Temporal lobe (tissue), 2 donors: ENCODE measurements around a stretch of chr2.

GRCh38 chr2:33134096-33135210 is 187.7 kb downstream of the LTBP1 start:
- RAMPAGE, long total RNA: no peak

DNA sequence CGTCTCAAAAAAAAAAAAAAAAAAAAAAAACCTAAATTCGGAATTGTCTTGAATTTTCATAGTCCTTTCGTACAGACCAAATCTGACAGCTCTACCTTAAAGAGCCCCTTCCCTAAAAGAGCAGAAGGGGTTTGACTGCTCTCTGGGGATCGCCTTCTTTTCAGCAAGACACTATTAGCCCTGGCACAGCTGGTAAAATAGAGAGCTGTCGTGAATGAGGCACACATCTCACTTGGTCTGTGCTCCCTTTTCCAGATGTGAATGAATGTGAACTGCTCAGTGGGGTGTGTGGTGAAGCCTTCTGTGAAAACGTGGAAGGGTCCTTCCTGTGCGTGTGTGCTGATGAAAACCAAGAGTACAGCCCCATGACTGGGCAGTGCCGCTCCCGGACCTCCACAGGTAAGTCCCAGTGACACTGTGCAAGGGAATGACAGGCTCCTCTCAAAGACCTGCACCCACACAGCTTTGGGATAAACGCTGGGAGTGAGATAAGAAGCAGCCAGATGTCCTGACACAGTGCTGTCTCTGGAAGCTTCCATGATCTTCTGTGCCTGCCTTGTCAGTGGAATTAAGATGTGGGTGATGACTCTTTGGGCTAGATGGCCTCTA is 129.2 kb upstream of the RASGRP3 start:
- RAMPAGE, long total RNA: no peak

- RAMPAGE, long total RNA: no peak
Measured at GRCh38 chr2:33437123-33437962, 39.1 kb upstream of the RASGRP3 start.

GRCh38 chr2:33439085-33440037 is 37.1 kb upstream of the RASGRP3 start:
- RAMPAGE, long total RNA: no peak

GRCh38 chr2:33444874-33445517 is 31.5 kb upstream of the RASGRP3 start:
- RAMPAGE, long total RNA: no peak

GRCh38 chr2:33530182-33531284 is 54.1 kb downstream of the RASGRP3 start:
- RAMPAGE, long total RNA: no peak

DNA sequence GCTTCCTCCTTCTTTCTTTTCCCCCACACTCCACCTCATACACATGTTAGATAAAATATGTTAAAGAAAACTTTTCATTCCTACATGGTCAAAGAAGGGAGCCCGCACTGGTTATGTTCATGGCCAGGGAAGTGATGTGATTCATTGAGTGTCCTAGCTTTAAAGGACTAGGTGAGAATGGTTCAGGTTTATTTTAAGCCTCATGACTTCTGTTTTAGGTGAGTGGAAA is 56.5 kb downstream of the RASGRP3 start:
- RAMPAGE, long total RNA: no peak

DNA sequence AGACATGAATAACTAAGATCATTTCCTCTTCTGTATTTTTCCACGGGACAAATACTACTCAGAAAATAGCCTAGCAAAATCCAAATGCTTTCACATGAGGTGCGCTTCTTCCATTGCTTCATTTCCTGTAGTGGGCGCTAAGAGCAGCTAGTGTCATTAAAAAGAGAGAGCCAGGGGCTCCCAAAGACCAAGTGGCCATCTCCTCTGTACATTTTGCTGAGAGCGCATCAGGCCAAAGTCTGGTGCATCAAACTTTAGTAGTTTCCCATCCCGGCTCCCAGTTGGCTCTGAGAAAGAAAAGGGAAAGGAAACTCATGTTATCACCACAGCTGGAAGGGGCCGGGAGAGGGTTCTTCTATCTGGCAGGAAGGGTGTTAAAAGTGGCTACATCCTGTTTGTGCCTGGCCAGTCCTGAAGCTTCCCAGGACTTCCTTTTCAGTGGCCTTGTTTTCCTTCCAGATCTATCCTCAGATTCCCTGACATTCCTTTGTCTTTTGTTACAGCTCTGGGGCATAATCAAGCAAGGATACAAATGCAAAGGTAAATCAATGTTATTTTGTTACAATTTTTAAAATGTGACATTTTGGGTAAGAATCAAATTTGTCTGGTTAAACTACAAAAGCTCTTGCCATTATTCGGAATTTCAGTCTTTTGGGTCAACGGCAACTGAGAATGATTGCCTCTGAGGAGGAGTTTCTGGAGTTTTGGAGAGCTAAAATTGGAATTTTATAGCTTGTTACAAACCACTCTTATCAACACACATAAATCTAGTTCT is 43.9 kb downstream of the FAM98A start:
- RAMPAGE, long total RNA: no peak

DNA sequence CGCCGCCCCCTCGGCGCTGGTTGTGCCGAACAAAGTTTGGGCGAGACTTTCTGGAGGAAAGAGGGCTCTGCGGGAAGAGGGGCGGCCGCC is 930 bp downstream of the CRIM1 start:
- RAMPAGE, long total RNA: no peak

DNA sequence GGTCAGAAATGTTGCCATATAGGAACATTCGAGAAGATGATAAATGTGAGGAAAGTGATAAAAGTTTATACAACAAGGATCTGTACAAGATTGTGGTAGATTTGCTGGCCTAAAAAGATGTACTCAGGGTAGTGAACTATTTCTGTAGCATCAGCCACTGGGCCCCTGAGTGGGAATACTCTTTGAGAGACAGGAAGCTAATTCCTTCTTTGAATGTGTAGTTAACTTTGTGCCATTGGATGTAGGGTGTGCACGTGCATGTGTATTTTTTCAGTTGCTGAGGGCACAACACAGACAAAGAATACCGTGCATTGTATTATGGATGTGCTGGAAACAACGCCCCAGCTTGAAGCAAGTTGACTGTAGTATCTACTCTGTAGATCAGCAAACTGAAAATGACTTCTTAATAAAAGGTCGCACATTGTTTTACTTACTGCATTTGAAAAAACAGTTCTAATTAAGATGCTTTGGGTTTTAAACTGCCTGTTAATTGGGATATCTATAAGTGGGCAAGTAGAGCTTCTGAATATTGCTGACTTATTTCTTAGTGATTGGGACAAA is 14.1 kb downstream of the CRIM1 start:
- RAMPAGE, long total RNA: no peak

GRCh38 chr2:36372952-36373532 is 17.5 kb downstream of the CRIM1 start:
- RAMPAGE, long total RNA: no peak

DNA sequence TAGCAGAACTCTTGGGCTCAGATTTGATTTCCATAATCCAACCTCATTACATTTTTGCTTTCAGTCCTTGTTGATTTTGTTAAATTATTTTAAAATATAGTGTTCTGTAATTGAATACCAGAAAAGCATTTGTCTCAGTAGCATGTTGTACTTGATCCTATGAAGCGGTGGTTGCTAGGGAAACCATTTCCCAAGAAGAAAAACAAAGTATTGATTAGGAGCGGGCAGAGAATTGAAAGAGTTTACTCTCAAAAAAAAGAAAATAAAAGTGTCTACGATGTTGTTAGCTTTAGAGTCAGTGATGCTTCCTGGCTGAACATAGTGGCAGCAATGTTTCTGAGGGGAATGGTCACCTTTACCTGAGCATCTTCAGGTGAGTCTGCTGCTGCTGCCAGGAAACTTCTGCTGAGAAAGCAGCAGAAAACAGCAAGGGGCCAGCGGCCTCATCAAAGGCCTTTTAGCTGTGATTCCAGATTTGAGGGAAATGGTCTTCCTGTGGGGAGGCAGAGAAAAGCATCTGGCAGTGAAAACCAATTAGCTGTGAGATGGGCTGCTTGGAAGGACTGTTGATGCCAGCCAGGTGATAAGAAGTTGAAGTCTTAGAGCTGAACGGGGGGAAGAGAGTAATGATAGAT is 37.1 kb downstream of the CRIM1 start:
- RAMPAGE, long total RNA: no peak

- RAMPAGE, long total RNA: no peak
Measured at GRCh38 chr2:36463508-36463896, 107.9 kb downstream of the CRIM1 start.

GRCh38 chr2:36469568-36470037 is 114.0 kb downstream of the CRIM1 start:
- RAMPAGE, long total RNA: no peak

DNA sequence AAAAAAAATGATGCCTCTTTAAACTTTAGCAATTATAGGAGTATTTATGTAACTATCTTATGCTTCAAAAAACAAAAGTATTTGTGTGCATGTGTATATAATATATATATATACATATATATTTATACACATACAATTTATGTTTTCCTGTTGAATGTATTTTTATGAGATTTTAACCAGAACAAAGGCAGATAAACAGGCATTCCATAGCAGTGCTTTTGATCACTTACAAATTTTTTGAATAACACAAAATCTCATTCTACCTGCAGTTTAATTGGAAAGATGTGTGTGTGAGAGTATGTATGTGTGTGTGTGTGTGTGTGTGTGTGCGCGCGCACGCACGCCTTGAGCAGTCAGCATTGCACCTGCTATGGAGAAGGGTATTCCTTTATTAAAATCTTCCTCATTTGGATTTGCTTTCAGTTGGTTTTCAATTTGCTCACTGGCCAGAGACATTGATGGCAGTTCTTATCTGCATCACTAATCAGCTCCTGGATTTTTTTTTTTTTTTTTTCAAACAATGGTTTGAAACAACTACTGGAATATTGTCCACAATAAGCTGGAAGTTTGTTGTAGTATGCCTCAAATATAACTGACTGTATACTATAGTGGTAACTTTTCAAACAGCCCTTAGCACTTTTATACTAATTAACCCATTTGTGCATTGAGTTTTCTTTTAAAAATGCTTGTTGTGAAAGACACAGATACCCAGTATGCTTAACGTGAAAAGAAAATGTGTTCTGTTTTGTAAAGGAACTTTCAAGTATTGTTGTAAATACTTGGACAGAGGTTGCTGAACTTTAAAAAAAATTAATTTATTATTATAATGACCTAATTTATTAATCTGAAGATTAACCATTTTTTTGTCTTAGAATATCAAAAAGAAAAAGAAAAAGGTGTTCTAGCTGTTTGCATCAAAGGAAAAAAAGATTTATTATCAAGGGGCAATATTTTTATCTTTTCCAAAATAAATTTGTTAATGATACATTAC is 47.9 kb downstream of the FEZ2 start:
- RAMPAGE, long total RNA: no peak

DNA sequence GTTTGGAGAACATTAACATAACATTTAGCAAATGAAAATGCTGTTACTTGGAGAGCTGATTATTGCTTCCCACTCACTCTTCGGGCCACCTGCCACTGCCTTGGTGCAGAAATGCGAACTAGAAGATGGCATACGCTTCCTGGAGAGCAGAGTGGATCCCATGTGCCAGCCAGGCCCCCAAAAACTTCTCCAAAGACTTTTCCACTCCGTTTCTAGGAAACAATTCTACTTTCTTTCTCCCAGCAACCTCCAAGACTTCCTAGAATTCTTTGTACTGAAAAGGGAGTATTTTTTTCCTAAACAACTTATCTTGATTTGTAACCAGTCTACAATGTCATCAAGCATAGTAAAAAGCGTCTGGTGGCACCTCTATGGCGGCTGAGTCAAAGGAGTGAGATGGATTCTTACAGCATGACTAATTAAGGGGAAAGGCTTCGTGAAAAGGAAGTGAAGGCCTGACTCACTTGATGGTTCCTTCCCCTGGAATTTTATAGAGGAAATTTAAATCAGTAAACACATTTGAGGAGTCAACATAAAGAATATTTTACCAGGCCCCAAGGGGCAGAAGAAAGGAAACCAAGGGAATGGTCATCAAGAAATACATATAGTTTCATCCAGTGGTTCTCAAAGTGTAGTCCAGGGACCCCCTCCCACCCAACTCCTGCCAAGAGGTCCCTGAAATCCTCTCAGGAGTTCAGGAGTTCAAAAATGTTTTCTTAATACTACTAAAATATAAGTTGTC is 36.5 kb downstream of the FEZ2 start:
- RAMPAGE, long total RNA: no peak

DNA sequence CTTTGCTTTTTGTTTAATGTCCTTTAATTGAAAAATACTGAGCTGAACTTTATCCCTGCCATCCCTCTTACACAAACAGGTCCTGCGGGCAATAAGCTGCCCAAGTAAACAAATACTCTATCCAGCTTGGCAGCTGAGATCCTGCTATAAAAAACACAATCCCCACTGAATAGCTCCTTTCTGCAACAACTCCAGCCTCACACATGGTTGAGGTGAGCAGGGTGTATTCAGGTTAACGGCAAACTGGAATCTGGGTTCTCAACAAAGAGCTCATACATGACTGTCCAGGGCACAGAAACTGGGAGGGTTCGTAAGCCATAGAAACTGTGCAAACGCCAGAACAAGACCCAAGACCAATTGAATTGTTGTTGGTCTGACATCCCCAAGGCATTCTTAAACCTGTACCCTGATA is 124.8 kb downstream of the VIT start:
- RAMPAGE, long total RNA: no peak

DNA sequence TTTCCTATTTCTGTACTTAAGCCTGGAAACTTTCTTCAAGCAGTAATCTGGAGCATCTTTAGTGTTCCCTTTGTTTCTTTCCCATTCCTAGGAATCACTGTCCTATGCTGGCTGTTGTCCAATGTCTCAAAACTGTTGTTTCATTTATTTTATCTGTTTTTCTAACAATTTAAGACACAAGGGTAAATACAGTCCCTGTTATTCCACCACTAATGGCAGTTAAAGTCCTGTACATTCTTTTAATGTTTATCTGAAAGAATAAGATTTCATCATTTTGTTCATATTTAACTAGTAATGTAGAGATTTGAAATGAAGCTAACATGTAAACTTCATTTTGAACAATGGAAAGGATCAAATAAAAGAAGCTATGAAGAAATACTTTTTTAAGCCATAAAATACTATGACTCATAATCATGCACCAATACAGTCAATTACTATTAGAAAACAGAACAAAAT is 38.4 kb downstream of the HEATR5B start:
- RAMPAGE, long total RNA: no peak

GRCh38 chr2:37090089-37090540 is 5.8 kb downstream of the GPATCH11 start:
- RAMPAGE, long total RNA: no peak

GRCh38 chr2:37126231-37126488 is 30.6 kb downstream of the EIF2AK2 start:
- RAMPAGE, long total RNA: no peak